Neuron (in vitro differentiated cells): ENCODE measurements around a stretch of chr17.

DNA sequence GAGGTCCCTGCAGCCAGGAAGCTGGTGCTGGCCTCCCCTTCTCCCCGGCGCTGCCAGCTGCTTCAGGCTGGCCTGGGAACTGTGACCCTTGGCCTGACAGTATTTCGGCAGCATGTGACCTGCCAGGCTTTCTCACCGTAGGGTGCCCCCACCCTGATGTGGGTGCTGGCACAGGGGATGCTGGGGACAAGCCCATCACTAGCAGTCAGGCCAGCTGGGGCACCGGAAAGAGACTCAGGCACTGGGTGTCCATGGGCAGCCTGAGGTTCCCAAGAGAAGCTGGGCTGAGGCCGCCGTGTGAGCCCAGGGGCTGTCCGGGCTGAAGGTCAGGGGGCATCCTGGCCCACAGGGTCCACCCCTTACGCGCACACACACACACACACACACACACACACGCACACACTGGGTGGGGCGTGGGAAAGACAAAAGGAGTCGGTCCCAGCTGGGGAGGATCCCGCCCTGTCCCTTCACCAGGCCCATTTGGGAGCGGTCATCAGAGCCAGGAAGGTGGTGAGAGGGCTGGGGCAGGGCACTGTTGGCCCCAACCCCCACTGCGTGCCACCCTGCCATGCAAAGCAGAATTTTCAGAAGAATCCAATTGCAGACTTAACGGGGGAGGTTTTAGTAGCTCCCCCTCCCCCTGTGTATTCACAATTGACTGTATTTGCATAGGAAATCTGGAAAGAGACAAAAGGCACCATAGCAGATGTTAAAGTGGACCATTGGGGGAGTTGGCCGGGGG lies 11.5 kb upstream of the CD300A start:
- PRO-cap = bidirectional peak, plus-strand start at position 480 of the sequence, minus-strand start at position 236 of the sequence

- PRO-cap = no peak
These were observed 1.6 kb downstream of the CD300E start for GRCh38 chr17:74621951-74622273.

DNA sequence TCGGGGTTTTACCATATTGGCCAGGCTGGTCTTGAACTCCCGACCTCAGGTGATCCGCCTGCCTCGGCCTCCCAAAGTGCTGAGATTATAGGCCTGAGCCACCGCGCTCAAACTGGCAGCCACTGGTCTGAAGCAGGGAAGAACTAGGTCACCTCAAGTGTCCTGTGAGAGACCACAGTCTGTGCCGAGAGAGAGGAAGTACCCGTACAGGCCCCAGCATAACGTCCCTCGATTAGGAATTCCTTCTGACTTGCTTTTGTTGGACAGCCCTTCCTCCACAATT lies 13.7 kb upstream of the CD300E start:
- PRO-cap = no peak

DNA sequence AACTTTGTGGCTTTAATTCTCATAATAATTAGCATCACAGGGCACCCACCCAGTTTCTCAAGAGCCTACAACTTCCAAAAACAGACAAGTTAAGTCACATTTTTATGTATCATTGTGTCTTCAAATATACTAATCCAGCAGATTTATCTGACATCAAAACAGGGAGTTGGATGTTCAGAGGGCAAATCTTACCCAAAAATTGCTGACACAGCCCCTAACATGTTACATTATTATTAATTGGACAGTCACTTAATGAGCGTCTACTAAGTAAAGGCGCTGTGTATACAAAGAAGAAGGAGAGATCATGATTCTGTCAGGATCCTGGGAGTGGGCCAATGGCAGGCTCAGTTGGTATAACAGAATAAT lies 18.3 kb upstream of the CD300E start:
- PRO-cap = no peak

GRCh38 chr17:74759482-74760449 lies 11.3 kb downstream of the NHERF1 start:
- PRO-cap = no peak

DNA sequence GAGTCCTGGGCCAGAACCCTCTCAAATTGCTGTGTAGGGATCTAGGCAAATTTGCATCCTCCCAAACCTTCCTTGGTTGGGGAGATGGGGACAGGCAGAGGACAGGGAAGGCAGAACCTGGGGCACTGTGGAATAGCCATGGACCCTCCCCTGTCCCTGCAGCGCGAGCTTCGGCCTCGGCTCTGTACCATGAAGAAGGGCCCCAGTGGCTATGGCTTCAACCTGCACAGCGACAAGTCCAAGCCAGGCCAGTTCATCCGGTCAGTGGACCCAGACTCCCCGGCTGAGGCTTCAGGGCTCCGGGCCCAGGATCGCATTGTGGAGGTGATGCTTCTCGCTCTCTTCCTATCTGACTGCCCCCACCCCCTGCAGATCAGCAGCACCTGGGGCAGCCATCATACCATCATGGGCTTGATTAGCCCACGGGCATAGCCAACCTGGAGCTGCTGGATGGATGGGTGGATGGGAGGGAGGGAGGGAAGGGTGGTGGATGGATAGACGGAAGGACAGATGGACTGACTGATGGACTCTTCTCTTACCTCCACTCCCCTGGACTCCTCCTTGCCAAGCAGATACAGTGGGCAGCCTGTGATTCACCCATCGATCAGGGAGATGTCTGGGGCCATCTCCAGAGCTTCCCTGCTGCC lies 13.5 kb downstream of the NHERF1 start:
- PRO-cap = no peak

DNA sequence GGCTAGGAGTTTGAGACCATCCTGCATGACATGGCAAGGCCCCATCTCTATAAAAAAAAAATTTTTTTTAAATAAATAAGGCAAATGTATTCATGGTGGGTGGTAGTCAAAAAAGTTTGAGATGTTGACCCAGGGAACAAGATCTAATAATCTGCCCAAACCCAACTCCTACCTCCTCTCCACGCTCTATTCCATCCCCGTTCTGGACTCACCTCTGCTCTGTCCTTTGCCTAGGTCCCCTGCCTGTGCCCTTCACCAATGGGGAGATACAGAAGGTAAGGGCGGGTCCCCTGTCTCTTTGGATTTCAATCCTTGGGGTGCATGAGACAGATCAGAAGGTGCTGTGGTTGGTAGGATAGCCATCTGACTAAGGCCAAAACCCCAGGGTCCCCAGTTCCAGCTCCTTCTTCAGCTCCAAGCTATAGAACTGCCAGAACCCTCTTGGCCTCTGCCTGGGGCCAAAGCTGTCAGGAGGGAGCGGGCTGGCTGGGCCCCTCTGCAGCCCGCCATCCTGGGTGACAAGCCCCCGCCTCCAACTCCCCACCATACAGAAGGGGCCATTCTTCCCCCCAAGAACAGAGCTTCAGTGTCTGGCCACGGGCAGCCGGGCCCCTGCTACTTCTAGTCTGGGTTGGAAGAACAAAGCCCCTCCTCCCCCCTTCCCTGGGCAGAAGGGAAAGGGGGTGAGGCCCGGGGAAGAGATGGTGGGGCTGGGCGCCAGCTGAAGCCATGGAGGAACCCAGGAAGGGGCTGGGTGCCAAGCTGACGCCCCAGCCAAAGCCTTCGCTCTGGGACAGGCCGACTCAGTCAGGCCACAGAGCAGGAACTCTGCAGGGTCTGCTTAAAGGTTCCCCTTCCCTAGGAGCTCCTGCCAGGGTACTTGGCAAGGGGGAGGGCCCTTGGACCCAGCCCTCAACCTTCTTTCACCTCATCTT lies 9.2 kb downstream of the NAT9 start:
- PRO-cap = no peak

DNA sequence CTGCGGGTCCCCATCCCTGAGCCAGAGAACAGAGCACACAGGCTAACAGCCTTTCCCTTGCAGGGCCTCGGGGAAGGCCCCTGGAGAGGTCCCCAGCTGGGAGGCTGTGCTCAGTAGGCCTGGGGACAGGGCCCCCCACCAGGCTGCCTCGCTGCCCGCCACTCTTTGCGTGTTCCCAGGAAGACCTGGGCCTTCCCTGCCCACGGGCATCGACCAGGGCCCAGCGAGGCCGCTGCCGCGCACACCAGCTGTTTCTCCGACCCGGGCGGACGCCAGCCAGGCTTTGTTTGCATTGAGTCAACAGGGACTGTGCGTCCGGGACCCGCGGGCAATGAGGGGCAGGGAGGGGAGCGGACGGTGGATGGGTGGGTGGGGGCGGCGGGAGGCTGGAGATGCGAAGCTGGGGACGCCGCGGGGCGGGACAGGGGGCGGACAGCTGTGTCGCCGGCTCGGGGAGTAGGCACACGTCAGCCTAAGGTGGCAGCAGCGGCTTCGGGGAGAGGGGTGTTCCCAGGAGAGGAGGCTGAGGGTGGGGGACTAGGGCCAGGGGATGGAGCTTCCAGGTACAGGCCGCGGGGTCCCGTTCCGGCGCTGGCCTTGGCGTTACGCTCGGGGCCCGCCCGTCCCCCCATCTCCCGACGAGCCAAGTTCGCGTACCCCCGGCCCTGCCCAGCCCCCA lies 550 bp downstream of the HID1 start:
- PRO-cap = bidirectional peak, plus-strand start at position 60 of the sequence, minus-strand start outside the sequence; bidirectional peak, plus-strand start at position 242 of the sequence, minus-strand start at position 258 of the sequence; bidirectional peak, plus-strand start at position 463 of the sequence, minus-strand start at position 466 of the sequence

GRCh38 chr17:75045956-75046817 lies 582 bp downstream of the ATP5PD start:
- PRO-cap = bidirectional peak, plus-strand start at chr17:75046524, minus-strand start at chr17:75046507; bidirectional peak, plus-strand start at chr17:75046664, minus-strand start at chr17:75046602

DNA sequence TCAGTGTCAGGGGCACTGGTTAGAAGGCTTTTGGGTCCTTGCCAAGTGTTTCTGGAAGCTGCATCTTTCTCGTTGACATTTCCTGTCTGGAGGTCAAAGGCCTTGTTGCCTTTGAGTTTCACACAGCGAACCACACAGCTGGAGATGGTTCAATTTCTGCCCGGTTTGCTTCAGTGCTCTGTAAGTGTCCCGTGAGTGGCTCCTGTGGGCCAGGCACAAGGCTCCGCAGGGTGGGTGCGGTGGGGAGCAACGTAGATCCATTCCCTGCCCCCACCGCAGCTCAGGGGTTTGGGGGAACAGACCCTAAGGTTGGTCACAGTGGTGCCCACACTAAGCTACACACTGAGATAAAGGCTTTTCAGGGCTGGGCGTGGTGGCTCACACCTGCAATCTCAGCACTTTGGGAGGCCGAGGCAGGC lies 3.5 kb upstream of the SLC16A5 start:
- PRO-cap = no peak

DNA sequence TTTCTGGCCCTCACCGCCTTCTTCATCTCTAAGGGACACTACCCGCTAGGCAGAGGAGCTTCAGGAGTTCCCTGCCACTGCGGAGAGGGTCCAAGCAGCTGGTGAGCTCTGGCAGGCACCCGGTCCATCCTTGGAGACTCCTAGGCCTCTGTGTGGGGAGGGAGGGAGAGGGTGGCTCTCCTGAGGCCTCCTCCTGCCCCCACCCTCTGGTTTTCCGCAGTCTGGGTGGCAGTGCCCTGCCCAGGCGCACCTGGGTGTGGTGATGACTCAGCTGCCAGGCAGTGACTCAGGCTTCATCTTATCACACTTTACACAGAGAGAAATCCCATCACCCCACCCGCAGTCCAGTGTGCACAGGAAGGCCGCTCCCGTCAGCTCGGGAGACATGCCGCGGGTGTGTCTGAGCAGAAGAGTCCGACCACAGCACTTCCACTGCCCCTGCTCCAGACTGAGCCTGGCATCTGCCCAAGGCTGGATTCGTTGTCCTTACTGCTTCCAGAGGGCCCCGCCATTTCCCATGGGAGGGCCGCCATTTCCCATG lies 7.3 kb downstream of the NT5C start:
- PRO-cap = no peak

DNA sequence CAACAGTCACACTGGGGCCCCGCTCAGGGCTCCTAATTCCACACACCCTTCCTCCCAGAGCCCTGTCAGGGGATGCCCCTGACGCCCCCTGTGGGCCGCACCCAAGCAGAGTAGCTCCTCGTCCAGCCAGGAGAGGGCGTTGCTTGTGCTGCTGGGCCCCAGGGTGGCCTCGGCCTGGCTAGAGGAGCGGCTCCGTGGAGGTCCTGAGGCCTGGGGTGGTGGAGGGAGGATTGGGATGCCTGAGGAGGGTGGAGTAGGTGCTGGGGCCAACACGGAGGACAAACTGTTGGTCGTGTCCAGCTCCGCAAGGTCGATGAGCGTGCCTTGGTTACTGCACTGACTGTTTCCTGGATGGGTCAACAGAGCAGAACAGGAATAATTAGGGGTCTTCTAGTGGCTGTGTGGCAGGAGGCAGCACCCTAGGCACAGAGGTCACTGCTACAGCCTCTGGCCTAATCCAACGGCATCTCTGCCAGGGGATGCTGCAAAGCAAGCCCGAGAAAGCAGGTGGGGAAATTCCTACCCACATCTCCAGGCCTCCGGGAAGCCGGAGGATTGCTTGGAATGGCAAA lies 20.6 kb downstream of the GGA3 start:
- PRO-cap = no peak

DNA sequence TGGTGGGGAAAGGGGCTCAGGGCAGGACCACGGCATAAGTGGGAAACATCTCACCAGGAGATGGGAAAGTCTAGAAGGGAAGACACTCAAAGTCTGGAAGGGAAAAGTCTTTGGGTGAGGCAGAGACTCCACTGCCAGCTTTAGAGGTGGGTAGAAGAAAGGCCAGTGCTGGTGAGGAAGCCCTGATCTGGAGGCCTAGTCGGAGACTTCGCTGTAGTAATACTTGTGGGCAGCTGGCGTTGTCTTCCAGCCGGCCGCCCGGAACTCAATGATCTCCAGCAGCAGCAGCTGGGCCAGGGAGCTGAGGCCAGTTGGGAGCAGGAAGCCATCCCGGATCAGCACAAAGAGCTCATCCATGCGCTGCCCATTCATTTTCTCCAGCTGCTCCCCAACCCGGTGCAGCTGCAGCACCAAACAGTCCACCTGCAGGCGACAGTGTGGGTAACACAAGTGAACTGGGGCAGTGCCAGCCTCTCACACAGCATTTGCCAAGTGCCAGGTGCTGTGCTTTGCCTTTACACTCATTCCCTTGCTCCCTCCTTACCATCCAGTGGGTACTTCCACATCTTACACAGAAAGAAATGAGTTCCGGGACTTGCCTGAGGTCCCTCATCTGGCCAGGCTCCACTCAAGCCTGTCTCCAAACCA lies 4.4 kb downstream of the MIF4GD start:
- PRO-cap = no peak

DNA sequence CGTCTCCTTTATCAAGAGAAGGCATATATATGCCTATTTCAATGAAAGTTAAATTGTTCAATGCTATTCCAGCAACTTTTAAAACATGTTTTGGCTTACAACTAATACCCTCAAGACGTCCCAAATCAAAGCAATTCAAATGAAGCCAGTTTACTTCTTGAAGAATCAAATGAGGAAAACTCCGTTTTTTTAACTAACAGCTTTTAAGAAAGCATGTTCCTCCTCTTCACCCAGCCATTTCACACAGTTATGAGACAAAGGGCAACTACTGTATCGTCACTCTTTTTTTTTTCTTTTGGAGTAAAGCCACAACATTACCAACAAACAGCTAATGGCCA lies 14.7 kb downstream of the GRB2 start:
- PRO-cap = no peak

DNA sequence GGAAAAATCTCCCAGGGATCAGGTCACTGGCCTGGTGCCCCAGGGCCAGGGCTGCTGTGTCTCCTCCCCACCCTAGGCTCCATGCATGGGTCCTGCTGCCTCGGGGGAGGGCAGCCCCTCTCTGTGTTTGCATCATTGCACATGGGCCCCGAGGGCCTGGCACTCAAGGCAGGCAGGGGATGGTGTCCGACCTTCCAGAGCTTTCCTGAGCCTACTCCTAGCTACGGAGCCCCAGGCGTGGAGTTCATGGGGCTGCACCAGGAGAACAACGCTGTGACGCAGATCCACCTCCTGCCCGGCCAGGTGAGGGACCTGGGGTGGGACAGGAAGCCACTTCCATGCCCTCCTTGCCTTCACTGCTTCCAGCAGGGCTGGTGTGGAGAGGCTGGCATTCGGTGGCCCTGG lies 29.7 kb upstream of the MYO15B start:
- PRO-cap = no peak

- PRO-cap = no peak
These were observed 16.0 kb upstream of the ITGB4 start for GRCh38 chr17:75704862-75706105.

GRCh38 chr17:75773159-75773701 lies 6.3 kb downstream of the H3-3B start:
- PRO-cap = no peak

GRCh38 chr17:75808713-75809419 lies 24.3 kb downstream of the UNK start:
- PRO-cap = bidirectional peak, plus-strand start at chr17:75809325, minus-strand start at chr17:75809183

- PRO-cap = no peak
These were observed 6.2 kb upstream of the WBP2 start for GRCh38 chr17:75861291-75861696.

GRCh38 chr17:75876995-75877700 lies 1.2 kb downstream of the TRIM47 start:
- PRO-cap = no peak